Epithelial cell of alveolus of lung (primary cell): ENCODE data around the gene SHMT1.

- RAMPAGE, long total RNA = no peak
- RRBS = no CpG with 5 or more reads among the region's 12 CpGs
Measured at GRCh38 chr17:17589975-17590908, 1.3 kb downstream of the PEMT start.

- RAMPAGE, long total RNA = no peak
- RRBS = no CpG with 5 or more reads among the region's 5 CpGs
Measured at GRCh38 chr17:17632612-17632863, 41.0 kb upstream of the PEMT start.

GRCh38 chr17:17671735-17672360, 9.4 kb upstream of the RAI1 start:
- RAMPAGE, long total RNA = no peak
- RRBS = no CpG with 5 or more reads among the region's 6 CpGs

GRCh38 chr17:17682676-17683311, 1.5 kb downstream of the RAI1 start:
- RAMPAGE, long total RNA = no peak
- RRBS = 2% methylated on average over 35 of the region's 55 CpGs

DNA sequence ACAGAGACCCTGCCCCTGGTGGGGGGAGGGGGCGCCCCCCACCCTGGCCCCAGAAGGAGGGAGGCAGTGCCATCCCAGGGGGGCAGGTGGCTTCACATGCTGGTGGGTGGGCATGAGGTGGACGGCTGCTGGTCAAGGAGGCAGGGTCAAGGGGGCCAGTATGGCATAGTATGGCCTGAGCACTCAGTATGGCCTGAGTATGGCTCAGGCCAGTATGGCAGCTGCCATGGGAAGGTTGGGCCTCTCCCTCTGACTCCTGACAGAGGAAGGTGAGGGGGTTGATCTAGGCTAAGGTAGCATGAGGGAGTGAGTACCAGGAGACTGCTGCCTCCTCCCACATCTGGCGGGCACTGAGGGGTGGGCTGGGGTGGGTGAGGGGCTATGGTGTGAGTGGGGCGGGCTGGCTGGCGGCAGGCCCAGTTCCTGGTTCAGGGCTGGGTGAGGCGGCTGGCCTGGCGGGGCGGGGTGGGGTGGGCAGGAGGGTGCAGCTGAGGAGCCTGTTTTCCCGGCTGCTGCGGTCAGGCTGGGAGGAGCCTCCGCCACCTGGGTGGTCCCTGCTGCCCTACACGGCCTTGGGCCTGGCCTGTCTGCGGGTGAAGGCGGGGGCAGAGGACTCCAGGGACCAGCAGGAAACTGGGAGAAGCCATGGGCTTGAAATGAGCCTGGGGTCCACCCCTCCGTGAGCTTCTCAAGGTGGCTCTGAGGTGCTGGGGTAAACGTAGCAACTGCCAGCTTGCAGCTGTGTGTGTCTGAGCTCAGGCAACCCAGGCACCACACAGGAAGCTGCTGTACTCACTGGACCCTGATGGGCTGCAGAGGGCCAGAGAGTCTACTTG, 56.9 kb downstream of the RAI1 start:
- RAMPAGE, long total RNA = no peak
- RRBS = no CpG with 5 or more reads among the region's 16 CpGs

GRCh38 chr17:17766030-17766683, 70.6 kb downstream of the SREBF1 start:
- RAMPAGE, long total RNA = no peak
- RRBS = no CpG with 5 or more reads among the region's 19 CpGs

DNA sequence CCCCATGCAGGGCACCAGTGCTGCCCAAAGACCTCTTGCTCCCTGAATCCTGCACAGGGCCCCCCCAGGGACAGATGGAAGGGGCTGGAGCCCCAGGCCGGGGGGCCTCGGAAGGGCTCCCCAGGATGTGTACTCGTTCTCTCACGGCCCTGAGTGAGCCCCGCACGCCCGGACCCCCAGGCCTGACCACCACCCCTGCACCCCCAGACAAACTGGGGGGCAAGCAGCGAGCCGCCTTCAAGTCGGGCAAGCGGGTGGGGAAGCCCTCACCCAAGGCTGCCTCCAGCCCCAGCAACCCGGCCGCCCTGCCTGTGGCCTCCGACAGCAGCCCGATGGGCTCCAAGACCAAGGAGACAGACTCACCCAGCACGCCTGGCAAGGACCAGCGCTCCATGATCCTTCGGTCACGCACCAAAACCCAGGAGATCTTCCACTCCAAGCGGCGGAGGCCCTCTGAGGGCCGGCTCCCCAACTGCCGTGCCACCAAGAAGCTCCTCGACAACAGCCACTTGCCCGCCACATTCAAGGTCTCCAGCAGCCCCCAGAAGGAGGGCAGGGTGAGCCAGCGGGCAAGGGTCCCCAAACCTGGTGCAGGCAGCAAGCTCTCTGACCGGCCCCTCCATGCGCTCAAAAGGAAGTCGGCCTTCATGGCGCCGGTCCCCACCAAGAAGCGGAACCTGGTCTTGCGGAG, 40.7 kb downstream of the SREBF1 start:
- RAMPAGE, long total RNA = no peak
- RRBS = 91% methylated on average over 6 of the region's 33 CpGs

DNA sequence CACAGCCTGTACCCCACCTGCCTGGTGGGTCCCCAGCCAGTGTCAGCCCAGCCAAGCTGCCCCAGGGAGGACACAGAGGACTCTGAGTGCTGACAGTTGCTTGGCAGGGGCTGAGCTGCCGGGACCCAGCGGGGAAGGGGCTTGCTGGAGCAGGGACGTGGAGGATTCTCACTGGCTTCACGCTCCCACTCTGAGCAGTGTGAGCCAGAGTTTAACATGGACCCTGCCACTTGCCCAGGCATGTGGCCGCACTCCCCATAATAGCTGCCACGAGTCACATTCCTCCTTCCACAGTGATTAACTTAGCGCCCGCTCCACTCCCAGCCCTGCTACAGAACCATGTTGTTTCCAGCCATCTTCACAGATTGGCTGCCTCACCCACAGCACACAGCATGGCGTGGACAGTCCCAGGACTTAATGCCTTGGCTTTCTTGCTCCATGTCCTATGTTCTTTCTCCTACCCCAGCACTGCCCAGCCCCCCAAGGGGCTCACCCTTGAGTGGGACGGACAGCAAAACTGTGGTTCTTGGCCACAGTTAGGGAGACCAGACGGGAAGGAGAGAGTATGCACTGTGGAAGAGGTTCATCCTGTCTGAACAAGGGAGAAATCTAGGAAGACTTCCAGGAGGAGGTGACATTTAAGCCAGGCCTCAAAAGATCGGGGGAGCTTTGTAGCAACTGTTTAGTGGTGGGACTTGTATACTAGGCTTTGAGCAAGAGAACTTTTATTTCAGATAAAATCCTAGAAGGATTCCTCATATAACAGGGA, 31.0 kb downstream of the SREBF1 start:
- RAMPAGE, long total RNA = no peak
- RRBS = no CpG with 5 or more reads among the region's 12 CpGs

- RAMPAGE, long total RNA = no peak
- RRBS = 74% methylated on average over 17 of the region's 46 CpGs
Measured at GRCh38 chr17:17812618-17813420, 24.0 kb downstream of the SREBF1 start.

GRCh38 chr17:17818410-17818638, 18.5 kb downstream of the SREBF1 start:
- RAMPAGE, long total RNA = no peak
- RRBS = no CpG with 5 or more reads among the region's 6 CpGs

GRCh38 chr17:17900556-17901205, 63.9 kb upstream of the SREBF1 start:
- RAMPAGE, long total RNA = no peak
- RRBS = no CpG with 5 or more reads among the region's 6 CpGs

GRCh38 chr17:17924911-17925768, 47.1 kb downstream of the TOM1L2 start:
- RAMPAGE, long total RNA = no peak
- RRBS = no CpG with 5 or more reads among the region's 5 CpGs

DNA sequence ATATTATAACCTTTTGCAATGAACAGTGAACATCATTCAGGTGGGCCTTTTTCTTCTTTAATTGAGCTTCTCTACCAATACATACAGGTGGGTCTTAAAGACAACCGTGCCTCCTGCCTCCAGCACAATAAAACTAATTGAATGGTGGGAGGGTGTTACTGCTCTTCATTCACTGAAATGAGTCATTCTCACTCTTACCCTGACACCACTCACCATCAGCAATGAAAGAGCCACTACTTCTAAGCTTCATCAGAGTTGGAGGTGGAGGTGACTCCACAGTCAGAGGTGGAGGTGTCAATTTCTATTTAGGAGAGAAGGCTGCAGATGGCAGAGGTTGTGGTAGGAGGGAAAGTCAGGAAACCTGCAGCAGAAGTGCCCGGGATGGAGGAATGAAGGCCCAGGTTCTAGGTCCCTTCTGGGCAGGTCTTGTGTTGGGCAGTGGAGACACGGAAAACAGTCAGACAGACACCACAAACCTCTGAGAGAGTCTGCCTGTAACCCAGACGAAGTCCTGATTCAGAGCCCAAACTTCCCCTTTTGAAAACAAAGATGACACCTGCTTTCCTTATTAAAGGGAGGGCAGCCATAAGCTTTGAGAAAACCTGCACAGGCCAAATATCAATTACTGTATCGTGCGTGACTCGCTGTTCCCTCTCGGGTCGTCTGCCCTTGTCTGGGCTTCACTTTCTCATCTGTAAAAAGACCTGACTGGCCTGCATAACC, 756 bp downstream of the ATPAF2 start:
- RAMPAGE, long total RNA = no peak
- RRBS = no CpG with 5 or more reads among the region's 9 CpGs

- RAMPAGE, long total RNA = no peak
- RRBS = no CpG with 5 or more reads among the region's 7 CpGs
Measured at GRCh38 chr17:18182508-18182704, 1.2 kb upstream of the ALKBH5 start.

- RAMPAGE, long total RNA = no peak
- RRBS = no CpG with 5 or more reads among the region's 17 CpGs
Measured at GRCh38 chr17:18250377-18250998, 8.1 kb downstream of the FLII start.

DNA sequence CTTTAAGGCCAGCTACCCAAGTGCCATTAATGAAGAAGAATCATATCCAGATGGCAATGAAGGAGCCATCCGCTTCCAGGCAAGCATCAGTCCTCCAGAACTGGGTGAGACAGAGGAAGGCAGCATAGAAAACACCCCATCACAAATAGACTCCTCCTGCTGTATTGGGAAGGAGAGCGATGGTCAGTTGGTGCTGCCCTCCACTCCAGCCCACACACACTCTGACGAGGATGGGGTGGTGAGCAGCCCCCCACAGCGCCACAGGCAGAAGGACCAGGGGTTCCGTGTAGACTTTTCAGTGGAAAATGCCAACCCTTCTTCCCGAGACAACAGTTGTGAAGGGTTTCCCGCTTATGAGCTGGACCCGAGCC, 2.3 kb downstream of the SMCR8 start:
- RAMPAGE, long total RNA = no peak
- RRBS = no CpG with 5 or more reads among the region's 8 CpGs

- RAMPAGE, long total RNA = no peak
- RRBS = no CpG with 5 or more reads among the region's 4 CpGs
Measured at GRCh38 chr17:18355690-18356125, 7.6 kb downstream of the SHMT1 start.

- RAMPAGE, long total RNA = no peak
- RRBS = 1% methylated on average over 27 of the region's 76 CpGs
Measured at GRCh38 chr17:18363095-18363933, at the start of gene SHMT1. Gene SHMT1, minus strand, starts transcription at chr17:18363550.

DNA sequence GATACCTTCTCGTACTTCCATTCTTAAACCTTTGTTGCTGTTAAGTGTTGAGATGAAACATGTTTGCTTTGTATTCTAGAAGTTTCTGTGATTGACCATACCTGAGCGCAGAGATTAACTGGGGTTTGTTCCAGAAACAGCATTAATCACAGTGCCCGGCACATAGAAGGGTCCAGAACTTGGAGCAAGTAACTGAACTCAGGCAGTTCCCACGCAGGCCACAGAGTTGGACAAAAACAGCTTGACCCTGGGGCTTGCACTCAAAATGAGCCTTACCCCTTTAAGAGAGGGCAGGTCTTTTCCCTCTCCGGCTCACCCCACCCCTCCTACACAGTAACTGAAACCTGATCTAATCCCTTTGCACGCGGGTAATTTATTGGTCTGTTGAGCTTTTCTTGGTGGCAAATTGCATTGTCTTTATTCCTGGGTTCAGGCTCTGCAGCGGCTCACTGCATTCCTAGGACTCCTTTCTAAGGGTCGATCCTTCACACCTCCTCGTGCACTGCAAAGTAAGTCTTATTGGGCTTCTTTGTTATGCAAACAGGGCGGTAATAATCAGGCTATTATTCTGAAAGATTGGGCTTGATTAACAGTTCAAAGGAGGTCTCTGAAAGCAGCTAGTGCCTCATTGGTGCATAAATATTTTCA, 74.8 kb downstream of the TBC1D28 start:
- RAMPAGE, long total RNA = no peak
- RRBS = no CpG with 5 or more reads among the region's 11 CpGs

GRCh38 chr17:18610066-18610523, 34.1 kb downstream of the TBC1D28 start:
- RAMPAGE, long total RNA = no peak
- RRBS = no CpG with 5 or more reads among the region's 2 CpGs